Ascending aorta (tissue), 1 donor: Measurements from ENCODE around the genes DNER and SLC16A14.

GRCh38 chr2:227816499-227817083, 2.9 kb downstream of the CCL20 start:
- PRO-cap: no peak

DNA sequence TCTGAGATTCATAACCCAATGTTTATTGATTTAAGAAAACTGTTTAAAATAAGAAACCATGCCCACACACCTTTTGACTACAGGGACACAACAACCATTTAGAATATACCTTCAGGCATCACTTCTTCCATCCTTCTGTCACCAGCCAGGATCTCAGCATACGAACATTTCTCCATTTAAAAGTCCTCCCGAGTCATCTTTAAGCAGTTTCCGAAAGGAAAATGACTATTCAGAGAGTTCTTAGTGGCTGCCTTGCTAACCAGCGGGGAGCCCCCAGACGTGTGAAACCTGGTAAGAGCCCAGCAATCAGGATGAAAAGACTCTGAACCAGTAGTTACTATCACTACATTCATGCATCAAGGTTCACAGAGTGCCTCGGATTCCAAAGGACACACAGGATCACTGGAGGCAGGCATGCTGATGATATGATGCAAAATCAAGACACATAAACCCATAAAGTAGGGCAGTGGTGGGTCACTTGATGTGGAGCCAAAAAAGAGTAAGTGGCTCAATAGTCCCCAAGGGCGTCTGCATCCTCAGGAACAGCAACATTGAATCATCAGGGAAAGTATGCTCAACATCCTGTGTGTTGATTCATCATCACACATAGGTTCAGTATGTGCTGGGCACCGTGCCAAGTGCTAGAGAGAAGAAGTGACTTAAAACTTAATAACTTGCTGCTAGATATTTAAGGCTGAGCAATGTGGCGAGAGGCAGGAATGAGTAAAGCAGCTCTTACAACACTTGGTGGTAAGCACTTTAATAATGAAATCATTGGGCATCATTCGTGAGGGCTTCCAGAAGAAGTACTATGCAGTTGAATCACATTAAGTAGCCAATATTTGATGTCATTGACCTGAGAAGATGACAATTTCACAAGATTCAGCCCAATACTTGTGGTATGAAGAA, 4.4 kb downstream of the CCL20 start:
- PRO-cap: bidirectional peak, plus-strand start at position 701 of the sequence, minus-strand start at position 553 of the sequence

GRCh38 chr2:228840383-228841344, 430.4 kb downstream of the PID1 start:
- PRO-cap: no peak

- PRO-cap: no peak
Measured at GRCh38 chr2:229067877-229068325, 203.2 kb downstream of the PID1 start.

- PRO-cap: no peak
Measured at GRCh38 chr2:229078138-229078676, 192.9 kb downstream of the PID1 start.

DNA sequence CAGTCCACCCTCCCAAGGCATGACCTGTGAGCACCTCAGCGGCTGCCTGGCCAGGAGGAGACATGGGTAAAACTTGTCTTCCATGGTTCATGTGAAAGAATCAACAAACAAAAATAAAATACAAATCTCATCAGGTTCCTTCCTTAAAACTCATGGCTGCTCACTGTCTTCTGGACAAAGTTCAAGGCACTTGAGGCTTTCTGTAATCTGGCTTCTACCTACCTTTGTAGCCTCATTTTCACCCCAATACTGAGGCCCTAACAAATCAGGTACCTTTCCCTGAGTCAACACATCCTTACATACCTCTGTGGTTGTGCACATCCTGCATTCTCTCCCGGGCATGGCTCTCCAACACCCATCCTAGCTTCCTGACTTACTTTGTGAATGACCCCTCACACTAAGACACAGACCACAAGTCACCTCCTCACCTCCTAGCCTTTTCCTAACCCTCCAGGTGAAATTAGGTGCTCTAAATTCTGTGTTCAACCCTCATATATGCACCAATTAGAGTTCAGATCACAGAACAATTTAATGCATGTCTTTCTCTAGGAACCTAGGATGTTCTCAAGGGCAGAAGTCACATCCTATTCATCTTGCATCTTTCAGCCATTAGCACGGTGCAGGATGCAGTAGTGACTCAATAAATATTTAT, 190.9 kb downstream of the PID1 start:
- PRO-cap: no peak

- PRO-cap: no peak
Measured at GRCh38 chr2:229154502-229155031, 116.5 kb downstream of the PID1 start.

GRCh38 chr2:229244736-229245543, 26.1 kb downstream of the PID1 start:
- PRO-cap: no peak

GRCh38 chr2:229261001-229261371, 10.1 kb downstream of the PID1 start:
- PRO-cap: no peak

DNA sequence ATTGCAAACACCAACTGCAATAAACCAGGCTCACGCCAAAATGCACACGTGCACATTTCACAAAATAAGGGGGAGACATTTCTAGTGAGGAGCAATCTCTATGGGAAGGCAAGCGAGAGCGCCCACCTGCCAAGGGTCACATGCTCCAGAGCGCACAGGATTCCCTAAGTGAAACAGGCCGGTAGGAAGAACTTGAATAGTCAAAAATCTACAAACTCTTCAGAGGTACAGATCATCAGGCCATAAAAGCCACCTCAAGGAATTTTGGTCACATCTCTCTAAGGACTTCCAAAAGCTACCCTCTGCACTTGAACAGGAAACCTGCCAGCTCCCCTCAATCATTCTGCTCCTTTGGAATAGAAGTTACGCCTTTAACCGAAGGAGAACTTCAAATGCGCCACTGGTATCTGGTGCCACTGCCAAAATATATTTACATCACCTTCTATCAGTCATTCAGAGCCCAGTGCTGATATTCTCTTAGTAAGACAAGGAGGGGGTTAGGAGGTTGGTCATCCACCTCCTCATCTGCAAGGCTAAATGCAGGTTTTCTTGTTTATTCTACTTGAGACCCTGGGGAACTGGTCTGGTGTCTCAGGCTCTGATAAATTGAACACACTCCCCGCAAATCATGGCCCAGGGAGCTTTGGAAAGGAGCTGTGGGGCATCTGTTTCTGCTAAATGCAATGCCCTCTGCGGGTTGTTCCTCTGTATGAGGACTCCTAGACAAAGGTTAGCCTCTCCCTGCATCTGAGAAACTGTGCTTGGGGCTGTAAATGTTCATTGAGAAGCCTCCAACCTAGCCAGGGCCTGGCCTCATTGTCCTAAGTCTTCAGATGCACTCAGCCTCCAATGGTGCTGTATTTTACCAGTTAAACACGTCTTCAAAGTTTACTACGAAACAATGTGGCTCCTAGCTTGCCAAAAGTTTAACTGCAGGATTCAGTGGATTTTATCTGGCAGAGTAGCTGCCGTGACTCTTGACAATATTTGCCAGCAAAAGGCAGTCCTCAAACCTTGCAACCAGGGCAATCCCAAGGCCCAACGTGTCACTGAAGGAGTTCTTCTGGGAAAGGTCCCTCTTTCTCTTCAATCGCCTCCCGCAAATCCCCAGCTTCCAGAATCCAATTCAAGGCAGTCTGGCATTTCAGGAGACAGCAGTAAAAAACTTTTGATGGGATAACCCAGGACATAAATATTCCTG, 1.4 kb downstream of the PID1 start:
- PRO-cap: bidirectional peak, plus-strand start at position 94 of the sequence, minus-strand start outside the sequence

GRCh38 chr2:229335771-229336378, 64.8 kb upstream of the PID1 start:
- PRO-cap: unidirectional peak, minus-strand start at chr2:229335973; bidirectional peak, plus-strand start at chr2:229336314, minus-strand start at chr2:229336020

GRCh38 chr2:229391959-229392528, 121.0 kb upstream of the PID1 start:
- PRO-cap: no peak

DNA sequence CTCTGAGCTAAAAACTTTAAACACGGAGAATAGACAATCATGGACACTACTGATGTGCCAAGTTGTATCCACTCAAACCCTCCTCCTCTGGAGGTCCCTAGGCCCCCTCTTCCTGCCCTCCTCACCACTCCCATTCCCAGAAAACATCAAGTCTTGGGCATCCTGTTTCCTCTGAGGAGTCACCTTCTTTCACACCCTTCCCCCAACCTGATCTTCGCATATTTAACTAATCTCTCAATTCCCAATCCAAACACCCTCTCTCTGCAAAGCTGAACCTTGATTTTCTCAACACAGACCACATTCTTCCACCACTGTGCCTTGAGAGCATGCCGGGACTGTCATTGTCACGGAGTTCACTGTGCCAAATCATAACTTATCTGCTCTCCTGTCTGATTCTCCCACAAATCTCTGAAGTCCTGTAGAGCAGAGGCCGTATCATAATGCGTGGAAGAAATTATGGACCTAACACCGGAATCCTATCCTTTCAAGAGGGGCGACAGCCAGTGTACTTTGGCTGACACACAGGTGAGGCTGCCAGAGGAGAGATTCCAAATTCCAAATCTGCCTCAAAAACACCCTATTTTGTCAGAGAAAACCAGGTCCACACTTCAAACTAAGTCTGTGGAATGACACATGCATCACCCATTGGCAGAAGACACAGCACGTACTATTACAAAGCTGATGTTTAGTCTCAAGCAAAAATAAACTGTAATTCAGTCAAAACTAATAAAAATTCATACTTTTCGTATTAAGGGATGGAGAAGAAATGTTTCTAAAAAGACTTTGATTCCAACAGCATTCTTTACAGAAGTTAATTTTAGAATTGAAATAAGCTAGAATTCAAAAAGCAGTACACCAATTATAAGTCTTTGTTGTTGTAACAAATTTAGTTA, 139.1 kb upstream of the PID1 start:
- PRO-cap: no peak

DNA sequence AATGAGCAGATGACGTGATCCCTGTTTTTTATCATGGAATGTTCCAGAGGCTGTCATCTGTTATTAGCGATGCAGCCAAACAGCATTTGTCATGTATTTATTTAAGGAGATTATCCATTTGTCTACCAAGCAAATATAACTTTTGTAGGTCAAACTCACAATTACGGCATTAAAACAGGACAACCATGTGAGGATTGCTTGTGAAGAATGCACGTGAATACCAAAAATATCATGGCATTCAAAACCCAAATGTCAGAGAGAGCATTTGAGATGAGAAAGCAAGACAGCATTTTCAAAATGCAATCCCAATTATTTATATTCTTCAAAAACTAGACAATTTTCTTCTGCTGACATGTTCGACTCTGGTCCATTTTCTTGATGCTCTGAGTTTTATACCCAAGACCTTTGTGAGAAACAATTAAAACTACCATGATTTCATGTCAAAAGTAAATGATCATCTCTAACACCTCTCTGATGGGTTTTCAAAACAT, 141.3 kb downstream of the DNER start:
- PRO-cap: no peak

DNA sequence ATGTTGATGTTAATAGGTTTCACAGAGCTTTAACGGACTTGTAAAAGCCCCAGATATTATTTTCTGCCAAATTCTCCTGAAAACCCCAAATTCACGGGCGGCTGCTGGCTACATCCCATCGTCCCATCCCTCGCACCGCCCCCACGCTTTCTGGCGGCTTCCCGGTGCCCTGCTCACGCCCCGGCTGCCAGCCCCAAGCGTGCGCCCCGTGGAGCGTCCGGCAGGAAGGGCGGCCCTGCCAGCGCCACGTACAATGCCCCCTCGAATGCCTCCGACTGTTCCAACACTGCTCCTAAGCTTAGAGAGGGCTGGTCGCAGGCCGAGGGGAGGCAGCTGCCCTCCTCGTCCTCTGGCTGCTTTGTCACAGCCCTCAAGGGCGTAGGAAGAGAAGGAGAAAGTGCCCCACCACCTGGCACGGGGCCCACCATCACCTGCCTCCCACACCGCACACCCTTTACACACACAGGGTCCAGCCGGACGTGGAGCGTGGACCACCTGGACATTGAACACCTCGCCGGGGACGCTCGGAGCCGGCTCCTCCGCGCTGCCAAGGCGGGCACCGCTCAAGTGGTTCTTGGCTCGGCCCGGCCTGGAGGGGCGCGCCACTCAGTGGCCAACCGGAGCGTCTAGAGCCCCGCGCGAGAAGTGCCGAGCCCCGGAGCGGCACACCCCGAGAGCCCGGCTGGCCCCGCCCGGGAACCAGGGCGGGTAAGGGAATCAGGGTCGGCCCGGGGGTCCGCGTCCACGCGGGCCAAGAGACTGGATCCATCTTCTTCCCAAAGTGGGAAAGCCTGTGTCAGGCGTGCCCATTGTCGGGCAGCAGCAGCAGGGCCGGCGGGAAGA, 881 bp downstream of the DNER start:
- PRO-cap: no peak

- PRO-cap: no peak
Measured at GRCh38 chr2:229714096-229714839, at the start of gene DNER. TSS of gene DNER (minus strand) at chr2:229714555.

GRCh38 chr2:229912479-229913032, 9.3 kb downstream of the TRIP12 start:
- PRO-cap: no peak

- PRO-cap: no peak
Measured at GRCh38 chr2:230068425-230069210, at the start of gene SLC16A14. TSS of gene SLC16A14 (minus strand) at chr2:230068924.

DNA sequence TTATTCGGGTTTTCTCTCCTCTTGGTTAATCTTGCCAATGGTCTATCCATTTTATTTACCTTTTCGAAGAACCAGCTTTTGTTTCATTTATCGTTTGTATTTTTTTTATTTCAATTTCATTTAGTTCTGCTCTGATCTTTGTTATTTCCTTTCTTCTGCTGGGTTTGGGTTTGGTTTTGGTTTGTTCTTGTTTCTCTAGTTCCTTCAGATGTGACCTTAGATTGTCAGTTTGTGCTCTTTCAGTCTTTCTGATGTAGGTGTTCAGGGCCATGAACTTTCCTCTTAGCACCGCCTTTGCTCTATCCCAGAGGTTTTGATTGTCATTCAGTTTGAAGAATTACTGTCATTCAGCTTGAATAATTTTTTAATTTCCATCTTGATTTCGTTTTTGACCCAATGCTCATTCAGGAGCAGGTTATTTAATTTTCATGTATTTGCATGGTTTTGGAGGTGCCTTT, 36.8 kb downstream of the SP140 start:
- PRO-cap: no peak

DNA sequence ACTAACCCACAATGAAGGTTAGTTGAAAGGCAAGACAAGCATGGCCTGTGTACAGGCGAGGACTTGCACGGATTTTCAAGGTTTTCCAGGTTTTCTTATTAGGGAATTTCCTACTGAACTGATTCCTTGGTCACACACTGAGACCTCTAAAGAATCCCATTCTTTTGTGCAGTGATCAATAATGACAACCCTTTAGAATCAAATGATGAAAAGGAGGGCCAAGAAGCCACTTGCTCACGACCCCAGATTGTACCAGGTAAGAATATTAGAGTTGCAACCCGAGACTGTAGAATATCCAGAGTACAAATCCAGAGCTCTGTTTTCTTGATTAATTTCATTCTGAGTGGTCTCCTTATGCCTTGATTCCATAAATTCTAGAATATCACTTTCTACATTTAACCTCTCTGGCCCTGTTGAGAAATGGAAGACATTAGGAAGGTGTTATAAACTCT, 47.9 kb downstream of the SP100 start:
- PRO-cap: no peak